Cytotoxic T cell (primary cell): ENCODE measurements around a stretch of chr9.

GRCh38 chr9:136206439-136207359 lies 1.8 kb upstream of the LHX3 start:
- PRO-cap, 2 experiments: no peak in any of the 2 experiments

- PRO-cap, 2 experiments: no peak in any of the 2 experiments
Observed at GRCh38 chr9:136225767-136226489, 19.7 kb downstream of the QSOX2 start.

GRCh38 chr9:136295493-136295983 lies 8.4 kb downstream of the CCDC187 start:
- PRO-cap, 2 experiments: no peak in any of the 2 experiments

DNA sequence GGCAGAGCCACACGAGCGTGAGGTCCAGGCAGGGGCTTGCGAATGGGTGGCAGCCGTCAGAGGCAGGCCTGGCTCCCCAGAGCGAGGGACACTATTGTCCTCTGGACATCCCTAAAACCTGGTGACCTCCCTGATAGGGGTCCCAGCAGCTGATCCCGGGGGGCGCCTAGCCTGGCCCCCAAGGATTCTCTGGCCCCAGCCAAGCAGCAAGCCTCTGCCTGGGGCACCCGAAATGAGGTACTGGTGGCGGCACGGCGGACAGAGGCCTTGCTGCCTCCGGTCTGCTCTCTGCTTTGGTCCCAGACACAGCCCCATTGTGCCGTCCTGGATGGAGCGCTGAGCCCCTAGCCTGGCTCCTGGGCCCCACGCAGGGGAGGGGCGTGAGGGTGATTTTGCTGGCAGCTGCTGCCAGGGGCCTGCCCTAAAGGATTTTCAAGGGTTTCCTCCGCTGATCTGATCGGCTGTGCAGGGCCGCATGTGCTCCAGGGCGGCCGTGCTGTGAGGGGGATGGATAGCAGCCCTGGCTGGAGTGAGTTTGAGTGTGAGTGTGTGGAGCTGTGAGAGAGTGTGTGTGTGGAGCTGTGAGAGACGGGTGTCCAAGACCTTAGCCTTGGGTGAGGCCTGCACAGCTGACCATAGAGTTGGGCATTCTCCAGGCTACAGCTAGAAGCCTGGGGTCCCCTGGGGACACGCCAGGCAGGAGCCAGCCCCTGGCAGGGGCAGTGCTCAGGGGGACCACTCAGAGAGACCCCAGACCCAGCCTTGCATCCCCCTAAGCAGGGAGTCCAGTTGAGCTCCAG lies 1.3 kb downstream of the GPSM1 start:
- PRO-cap, 2 experiments: no peak in any of the 2 experiments

- PRO-cap, 2 experiments: no peak in any of the 2 experiments
Observed at GRCh38 chr9:136417753-136419129, 7.8 kb downstream of the PMPCA start.

GRCh38 chr9:136422727-136423350 lies 12.4 kb downstream of the PMPCA start:
- PRO-cap, 2 experiments: no peak in any of the 2 experiments

DNA sequence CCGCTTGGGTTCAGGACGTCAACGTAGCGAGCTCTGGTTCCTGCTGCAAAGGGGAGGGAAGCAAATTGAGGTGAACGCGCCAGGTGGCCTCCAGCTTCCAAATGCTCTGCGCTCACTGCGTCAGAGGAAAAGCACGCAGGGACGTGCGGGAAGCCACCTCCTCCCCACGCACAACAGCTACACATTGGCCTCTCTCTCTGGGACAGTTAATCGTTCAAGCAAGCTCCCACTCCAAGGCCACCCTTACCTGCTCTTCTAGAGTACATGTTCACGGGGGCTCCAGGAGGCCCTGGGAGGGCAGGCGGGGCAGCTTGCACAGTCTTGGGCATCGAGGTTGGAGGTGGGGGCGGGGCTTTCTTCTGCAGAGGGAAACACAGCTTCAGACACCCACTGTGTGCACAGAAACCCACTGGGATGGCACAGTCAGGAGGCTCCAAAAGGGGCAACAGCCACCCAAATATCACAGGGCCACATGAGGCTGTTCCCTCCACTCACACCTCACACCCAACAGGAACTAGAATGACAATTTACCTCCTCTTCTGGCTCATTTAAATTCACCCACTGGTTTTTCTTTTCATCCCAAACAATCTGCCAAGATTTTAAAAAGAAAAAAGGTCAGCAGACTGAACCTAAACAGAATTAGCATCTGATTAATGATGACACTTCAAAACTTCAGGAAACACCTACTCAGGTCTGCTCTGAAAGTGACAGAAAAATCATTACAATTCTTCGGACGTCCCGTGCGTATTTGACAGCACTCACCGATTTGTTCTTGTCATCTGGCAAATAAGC lies 7.9 kb upstream of the INPP5E start:
- PRO-cap, 2 experiments: no peak in any of the 2 experiments

- PRO-cap, 2 experiments: peak in 1 of 2 experiments; most common minus-strand start chr9:136449702 (in 1)
Observed at GRCh38 chr9:136449601-136449943, 9.9 kb upstream of the INPP5E start.

GRCh38 chr9:136494162-136494779 lies 11.4 kb upstream of the SEC16A start:
- PRO-cap, 2 experiments: no peak in any of the 2 experiments

GRCh38 chr9:136496420-136497571 lies 14.0 kb upstream of the SEC16A start:
- PRO-cap, 2 experiments: no peak in any of the 2 experiments

DNA sequence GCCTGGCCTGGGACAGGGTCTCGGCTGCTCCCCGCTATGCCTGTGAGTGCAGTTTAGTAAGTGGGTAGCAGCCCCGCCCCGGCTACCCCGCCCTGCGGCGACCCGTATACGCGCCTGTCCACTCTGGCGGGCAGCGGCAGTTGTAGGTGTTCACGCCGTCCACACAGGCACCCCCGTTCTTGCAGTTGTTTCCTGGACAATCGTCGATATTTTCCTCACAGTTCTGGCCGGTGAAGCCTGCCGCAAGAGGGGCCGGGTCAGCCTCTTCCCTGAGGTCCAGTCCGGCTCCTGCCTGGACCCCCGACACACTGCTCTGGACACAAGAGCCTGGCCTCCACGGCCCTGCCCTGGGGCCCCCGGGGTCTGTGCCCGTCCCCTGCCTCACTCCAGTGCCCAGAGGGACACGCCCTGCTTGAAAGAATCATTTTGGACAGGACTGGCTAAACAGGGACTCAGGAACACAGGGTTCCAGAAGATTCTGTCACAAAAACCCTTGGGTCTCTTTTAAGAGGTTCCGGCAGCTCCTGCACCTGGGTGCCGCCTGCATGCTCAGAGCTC lies 26.4 kb downstream of the NOTCH1 start:
- PRO-cap, 2 experiments: no peak in any of the 2 experiments

DNA sequence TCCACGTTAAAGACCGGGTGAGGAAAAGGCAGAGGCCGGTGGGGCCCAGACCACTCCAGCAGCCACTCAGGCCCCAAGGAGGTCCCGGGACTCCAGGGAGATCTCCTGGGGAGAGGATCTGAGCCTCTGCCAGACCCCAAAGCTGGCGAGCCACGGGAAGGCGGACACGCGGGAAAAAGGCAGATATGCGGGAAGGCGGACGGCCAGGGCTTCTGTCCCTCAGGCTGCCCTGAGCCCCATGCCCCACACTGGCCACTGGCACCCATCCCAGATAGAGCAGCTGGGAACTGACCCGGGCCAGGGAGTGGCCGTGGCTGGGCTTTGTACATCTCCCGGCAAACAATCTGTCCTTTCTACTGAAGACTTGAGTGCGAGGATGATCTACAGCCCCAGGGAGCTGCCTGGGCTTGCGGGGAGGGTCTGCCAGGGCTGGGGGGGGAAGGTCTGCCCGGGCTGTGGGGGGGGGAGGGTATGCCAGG lies 21.0 kb upstream of the NOTCH1 start:
- PRO-cap, 2 experiments: no peak in any of the 2 experiments

DNA sequence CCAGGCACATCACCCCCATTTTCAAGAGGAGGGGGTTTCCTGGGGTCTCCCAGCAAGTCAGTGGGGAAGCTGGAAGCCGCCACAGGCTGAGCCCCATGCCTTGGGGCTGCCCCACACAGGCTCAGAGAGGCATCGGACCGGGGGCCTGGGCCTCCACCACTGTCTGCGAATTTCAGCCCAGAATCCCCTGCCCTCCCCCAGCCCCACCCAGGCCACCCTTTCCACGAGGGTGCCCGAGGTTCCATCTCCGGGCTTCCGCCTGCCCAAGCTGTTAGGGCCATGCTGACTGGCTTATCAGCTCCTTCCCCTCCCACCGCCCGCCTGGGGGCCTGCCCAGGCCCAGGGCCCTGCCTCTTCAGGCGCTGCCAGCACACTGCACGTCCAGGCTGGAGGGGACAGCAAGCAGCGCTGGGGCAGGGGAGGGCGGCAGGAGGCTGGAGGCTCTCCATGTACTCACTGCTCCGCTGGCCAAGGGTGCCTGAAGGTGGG lies 58.0 kb upstream of the EGFL7 start:
- PRO-cap, 2 experiments: no peak in any of the 2 experiments

DNA sequence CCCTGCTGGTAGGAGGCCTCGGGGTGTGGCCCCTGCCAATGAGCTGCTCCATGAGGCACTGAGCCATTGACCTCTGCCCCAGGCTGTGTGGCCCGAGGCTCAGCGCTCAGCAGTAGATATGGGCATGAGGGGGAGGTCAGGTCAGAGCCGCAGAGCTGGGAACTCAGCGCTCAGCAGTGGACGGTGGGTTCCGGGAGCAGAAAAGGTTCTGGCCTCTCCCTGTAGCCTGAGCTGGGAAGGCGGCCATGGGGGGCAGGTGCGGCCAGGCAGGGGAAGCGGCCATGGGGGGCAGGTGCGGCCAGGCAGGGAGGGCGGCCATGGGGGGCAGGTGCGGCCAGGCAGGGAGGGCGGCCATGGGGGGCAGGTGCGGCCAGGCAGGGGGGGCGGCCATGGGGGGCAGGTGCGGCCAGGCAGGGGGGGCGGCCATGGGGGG lies 52.1 kb upstream of the EGFL7 start:
- PRO-cap, 2 experiments: no peak in any of the 2 experiments

DNA sequence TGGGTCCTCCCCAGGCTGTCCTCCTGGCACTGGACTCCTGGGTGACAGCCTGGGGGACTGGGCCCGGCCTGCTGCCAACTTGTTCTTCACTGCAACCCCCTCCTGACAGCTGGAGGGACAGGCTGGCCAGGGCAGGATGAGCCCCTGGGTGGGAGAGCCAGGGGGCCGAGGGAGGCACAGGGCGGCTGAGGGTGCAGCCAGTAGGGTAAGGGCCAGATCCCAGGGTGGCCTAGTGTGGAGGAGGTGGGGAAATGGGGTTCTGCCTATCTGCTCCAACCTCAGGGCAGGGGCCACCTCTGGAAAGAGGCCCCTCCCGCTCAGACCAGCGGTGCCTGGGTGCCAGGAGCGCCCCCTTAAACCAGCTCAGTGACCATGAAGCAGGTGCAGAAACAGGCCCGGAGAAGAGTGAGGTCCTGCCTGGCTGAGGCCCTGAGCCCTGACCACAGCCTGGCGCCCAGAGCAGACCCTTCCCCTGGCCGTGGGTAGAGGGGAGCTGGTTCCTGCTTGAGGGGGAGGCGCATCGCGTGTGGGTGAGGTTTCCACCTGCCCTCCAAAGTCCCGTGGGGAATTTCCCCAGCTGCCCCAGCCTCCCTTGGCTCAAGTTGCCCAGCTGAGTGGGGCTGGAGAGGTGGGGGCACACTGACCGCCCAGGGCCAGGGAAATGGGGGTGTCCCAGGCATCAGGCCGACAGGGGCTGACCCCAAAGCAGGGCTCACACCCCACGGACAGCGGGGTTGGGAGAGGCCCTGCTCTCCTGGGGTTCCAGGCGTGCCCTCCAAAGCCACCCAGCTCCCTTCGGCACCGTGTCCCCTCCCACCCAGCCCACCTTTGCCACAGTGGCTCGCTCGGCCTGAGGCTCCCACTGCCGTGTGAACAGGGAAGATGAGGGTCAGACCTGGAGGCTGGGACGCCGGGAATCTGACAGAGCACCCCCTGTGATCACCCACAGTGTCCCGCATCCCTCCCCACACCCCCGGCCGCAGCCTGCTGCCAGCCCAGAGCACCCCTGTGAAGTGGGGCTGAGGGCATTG lies 1.2 kb upstream of the EGFL7 start:
- PRO-cap, 2 experiments: no peak in any of the 2 experiments

DNA sequence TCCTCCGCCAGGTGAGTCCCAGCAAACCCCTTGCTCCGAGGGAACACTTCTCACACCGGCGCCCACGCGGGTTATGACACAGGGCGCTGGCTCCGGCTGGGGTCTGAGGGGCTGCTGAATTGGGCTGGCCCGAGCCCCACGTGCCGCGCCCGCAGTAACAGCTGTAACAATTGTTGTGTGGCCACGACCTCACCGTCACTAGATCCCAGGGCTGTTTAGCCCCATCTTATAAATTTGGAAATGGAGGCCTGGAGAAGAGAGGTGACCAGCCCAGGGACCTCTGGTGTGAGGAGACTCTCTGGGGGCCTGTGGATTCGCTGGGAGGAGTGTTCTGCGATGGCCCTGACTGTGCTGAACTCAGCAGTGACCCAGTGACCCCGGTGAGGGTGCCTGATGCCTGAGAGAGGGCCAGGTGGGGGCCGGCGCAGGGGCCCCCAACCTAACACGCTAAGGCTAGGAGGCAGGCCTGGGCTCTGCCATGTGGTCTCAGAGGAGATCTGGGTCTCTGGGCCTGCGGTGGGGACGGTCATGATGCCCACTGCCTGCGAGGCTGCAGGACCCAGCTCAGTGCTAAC lies 2.1 kb downstream of the EGFL7 start:
- PRO-cap, 2 experiments: no peak in any of the 2 experiments

GRCh38 chr9:136666310-136666911 lies 3.7 kb downstream of the EGFL7 start:
- PRO-cap, 2 experiments: no peak in any of the 2 experiments

DNA sequence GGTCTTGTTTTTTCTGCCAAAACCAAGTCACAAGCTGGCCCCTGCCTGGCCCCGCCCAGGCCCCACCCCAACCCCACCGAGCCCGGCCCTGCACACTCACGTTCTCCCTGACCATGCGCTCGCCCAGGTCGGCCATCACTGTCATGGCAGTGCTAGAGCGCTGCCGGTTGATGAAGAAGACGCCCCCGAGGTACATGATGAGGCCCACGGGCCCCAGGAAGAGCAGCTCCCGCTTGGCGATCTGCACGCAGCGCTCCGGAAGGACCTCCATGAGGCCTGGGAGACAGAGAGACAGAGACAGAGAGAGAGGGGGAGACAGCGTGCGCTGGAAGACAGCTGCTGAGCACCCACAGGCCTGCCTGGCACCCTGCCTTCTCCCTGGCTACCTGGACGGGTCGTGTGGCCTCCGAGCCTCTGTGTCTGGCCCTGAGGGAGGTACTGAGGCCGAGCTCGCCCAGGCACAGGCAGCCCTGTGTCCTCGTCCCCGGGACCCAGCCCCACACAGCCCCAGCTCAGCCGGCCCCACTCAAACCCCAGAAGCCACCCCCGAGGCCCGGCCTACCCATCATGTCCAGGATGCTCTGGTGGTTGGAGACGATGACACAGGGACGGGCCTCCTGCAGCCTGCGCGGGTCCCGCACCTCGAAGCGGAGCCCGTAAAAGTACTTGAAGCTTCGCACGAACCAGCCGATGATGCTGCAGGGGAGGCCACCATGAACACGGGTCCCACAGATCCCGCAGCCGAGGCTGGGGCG lies 10.2 kb downstream of the AGPAT2 start:
- PRO-cap, 2 experiments: no peak in any of the 2 experiments

DNA sequence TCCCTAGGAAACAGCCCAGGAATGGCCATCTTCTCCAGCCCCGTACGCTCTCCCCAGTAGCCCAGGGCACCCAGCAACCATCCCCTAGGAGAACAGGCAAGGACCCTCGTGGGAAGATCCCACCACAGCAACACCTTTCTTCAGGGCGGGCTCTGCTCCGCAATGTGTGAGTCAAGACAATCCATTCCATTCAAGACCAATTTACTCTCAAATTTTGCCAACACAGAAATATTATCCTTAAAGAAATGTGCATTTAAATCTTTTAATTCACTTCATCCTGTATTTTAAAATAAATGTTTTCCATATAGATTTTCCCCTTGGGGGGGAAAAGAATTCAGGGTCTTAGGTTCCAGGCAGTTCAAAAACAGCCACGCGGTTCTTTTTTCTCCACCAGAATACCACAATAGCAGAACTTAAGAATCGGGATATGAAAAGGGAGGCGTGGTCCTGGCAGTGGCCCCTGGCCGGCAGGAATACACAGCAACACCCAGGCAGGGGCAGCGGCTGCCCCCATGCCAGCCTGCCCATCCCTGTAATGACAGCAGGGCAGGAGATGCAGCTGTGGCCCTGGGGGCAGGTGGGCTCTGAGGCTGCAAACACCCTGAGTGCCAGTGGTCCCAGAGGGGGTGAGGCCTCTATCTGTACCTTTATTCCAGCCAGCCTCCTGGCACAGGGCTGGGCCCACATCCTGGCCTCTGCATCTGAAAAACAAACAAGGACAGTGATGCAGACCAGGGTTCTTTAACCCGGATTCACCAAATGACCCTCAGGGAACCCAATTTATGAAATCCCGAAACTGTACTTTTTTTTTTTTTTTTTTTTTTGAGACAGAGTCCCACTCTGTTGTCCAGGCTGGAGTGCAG lies 12.3 kb downstream of the DIPK1B start:
- PRO-cap, 2 experiments: no peak in any of the 2 experiments

DNA sequence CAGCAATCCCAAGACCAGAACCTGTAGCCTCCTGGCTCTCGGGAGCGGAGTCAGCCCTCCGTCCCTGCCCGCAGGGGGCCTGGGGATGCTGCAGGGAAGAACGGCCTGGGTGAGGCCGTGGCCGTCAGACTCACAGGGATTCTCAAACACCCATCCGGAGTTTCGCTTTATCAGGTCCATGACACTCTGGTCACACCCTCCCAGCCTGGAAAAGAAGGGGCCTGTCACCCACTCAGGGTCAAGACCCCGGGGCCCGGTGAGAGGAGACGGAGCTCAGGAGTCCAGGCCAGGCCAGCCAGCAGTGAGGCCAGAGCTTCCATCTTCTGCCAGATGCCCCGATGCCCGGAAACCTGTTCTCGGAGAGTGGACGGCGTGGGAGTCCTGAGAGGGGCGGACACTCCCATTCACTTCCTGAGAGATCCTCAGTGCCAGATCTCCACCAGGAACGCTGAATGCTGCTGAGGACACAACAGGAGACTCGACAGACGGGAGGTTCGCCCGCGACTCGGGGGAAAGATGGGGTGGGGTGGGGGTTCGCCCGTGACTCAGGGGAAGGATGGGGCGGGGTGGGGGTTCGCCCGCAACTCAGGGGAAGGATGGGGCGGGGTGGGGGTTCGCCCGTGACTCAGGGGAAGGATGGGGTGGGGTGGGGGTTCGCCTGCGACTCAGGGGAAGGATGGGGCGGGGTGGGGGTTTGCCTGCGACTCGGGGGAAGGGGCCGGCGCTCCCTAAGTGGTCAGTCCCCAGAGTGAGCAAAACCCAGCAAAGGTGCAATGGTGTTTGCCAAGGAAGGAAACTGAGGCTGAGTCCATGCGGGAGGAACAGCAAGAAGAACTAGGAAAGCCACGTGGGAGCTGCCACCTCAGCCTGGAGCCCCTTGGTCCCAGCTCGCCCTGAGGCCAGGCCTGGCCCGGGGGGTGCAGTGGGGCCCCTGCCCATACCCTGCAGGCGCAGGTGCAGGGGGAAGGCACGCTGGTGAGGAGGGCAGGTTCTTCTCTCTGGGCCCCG lies 2.3 kb downstream of the LCN6 start:
- PRO-cap, 2 experiments: no peak in any of the 2 experiments